Right common carotid artery plus branches (tissue), 1 donor: Measurements from ENCODE around the gene ASB13.

- PRO-cap = no peak
Measured at GRCh38 chr10:5620091-5620744, 46.2 kb downstream of the ASB13 start.

- PRO-cap = unidirectional peak, plus-strand start at chr10:5666085; unidirectional peak, minus-strand start at chr10:5666595
Measured at GRCh38 chr10:5665862-5666878, at the start of gene ASB13. TSS of gene ASB13 (minus strand) at chr10:5666595.

DNA sequence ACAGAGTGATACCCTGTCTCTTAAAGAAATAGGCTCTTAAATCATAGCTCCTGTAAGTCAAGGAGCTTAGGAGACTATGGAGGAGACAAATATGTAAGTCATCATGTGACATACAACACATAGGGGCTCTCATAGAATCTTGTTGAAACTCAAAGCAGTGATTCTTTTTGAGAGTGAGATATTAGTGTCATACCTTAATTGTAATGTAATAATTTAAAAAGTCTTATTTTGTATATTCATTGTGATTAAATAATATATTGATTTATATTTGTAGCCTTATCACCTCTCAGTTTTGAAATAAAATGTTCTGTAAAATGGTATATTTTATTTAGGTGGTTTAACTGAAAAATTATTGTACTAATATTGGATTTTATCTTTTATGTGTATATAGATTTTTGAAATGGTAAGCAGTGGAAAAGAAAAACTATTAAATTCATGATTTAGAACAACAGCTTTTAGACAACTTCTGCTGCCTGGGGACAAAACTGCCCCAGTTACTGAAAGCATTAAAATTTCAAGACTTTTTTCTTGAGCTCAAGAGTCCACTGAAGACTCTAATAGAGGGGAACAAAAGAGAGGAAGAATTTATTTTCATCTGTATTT, 41.2 kb downstream of the TASOR2 start:
- PRO-cap = no peak

DNA sequence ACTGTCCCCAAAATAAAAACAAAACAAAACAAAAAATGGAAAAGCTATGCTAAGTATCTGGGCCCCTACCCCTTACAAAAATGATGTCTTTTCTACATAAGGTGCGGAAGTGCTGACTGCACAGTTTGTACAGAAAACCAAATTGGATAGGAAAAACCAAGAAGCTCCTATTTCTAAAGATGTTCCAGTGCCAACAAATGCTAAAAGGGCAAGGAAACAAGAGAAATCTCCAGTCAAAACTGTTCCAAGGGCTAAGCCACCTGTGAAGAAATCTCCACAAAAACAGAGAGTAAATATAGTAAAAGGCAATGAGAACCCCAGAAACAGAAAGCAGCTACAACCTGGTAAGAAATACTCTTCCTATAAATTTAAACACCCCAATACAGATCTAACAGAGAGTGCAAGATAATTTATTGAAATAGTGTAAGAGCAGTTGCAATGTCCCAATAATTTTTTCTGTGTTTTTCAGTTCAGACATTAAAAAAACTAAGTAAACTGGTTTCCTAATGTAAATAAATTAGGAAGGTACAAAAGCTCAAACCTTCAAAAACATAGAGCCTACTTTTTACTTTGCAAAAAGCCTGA, 50.7 kb downstream of the TASOR2 start:
- PRO-cap = no peak

GRCh38 chr10:5840012-5840820, 27.0 kb upstream of the GDI2 start:
- PRO-cap = no peak

- PRO-cap = no peak
Measured at GRCh38 chr10:5968824-5969344, 8.5 kb downstream of the IL15RA start.

- PRO-cap = no peak
Measured at GRCh38 chr10:5972868-5973269, 4.5 kb downstream of the IL15RA start.

DNA sequence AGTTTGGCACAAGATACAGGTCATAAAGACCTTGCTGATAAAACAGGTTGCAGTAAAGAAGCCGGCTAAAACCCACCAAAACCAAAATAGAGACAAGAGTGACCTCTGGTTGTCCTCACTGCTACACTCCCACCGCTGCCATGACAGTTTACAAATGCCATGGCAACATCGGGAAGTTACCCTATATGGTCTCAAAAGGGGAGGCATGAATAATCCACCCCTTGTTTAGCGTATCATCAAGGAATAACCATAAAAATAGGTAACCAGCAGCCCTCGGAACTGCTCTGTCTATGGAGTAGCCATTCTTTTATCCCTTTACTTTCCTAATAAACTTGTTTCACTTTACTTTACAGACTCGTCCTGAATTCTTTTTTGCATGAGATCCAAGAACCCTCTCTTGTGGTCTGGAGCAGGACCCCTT, 28.2 kb upstream of the IL15RA start:
- PRO-cap = no peak

DNA sequence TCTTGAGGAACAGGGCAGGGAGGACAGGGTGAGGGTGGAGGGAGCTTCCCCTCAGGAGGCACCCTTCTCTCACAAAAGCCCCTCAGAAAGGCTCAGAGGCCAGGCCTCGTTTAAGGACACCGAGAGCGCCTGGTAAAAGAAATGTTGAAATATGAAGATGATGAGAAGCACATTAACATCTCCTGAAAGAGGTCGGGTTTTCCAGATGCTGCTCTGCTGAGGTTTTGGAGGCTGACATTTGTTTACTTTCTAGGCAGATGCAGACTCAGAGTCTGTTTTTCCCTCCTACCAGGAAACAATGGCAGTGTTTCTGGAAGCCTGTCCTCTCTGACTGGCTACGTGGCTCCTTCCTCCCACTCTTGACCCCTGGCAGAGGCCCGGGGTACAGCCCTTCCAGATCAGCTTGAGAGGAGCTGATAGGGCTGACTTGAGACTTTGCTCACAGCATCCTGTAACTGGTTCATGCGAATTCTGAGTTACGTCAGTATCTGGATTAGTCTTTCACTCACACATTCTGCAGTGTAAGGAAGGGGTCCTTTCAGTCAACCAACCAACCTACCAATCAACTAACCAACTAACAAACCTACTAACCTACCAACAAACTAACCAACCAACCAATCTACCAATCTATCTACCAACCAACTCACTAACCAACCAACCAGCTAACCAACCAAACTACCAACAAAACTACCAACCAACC, 41.1 kb upstream of the IL15RA start:
- PRO-cap = no peak

DNA sequence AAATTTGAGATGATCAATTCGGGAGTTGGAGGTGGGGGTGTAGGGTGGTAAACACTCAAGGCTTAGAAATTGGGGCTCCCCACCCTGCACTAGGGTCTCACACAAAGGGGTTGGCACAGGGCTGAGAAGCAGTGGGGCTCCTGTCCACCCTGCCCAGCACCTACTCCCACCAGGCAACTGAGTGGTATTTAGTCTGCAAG, 27.3 kb downstream of the IL2RA start:
- PRO-cap = no peak

GRCh38 chr10:6100124-6100562, 11.3 kb downstream of the RBM17 start:
- PRO-cap = no peak

DNA sequence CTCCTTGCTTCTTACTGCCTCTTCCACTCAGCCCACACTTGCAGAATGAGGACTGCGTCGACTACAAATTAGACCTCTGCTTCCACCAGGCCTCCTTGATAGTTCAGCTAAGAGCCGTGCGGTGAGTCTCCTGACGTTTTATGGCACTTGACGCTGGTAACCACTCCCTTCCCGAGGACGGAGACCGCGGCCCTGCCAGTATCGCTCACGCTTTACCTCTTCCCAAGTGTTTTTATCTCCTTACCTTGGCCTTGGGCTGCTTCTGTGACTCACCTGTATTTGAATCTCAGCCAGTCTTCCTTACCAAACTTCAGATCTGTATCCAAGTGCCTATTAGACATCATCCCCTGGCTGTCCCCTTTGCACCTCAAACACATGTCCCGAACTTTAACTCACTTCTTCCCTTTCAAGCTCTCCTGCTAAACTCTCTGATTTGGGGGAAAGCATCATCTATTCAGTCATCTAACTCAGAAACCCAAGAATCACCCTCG, 31.3 kb downstream of the RBM17 start:
- PRO-cap = no peak

GRCh38 chr10:6173526-6174031, 29.2 kb upstream of the PFKFB3 start:
- PRO-cap = no peak

DNA sequence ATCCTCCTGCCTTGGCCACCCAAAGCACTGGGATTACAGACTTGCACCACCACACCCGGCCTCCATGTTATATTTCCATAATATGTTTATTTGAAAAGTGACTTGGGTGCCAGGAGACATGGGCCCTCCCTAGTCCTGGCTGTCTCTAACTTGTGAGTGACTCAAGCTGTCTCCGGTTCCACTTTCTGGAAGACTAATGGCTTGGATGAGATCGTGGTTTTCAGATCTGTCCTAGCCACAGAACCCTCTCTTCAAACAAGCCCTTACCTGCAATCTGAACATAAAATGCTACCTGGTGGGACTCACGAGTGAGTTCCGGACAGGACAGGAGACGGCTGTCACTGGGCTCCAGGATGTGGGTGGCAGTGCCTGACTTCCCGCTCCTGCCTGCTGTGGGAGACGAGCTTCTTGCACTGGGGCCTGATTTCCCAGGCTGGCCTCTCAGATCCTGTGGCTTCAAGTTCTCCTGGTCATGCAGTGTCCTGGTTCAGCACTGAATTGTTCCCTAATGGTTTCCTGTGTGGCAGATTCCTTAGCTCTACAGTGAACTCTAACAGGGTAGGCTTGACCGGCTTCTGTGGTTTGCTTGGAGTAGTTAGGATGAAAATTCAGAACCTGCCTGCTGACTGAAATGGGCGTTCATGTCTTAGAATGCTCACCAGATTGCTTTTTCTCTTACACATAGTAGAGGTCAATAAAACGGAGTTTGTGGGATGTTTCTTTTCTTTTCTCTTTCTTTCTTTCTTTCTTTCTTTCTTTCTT, 25.9 kb upstream of the PFKFB3 start:
- PRO-cap = no peak

DNA sequence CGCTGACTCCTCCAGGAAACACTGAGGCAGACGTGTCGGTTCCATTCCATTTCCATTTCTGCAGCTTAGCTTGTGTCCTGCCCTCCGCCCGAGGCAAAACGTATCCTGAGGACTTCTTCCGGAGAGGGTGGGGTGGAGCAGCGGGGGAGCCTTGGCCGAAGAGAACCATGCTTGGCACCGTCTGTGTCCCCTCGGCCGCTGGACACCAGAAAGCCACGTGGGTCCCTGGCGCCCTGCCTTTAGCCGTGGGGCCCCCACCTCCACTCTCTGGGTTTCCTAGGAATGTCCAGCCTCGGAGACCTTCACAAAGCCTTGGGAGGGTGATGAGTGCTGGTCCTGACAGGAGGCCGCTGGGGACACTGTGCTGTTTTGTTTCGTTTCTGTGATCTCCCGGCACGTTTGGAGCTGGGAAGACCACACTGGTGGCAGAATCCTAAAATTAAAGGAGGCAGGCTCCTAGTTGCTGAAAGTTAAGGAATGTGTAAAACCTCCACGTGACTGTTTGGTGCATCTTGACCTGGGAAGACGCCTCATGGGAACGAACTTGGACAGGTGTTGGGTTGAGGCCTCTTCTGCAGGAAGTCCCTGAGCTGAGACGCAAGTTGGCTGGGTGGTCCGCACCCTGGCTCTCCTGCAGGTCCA, 30.3 kb downstream of the PFKFB3 start:
- PRO-cap = no peak

DNA sequence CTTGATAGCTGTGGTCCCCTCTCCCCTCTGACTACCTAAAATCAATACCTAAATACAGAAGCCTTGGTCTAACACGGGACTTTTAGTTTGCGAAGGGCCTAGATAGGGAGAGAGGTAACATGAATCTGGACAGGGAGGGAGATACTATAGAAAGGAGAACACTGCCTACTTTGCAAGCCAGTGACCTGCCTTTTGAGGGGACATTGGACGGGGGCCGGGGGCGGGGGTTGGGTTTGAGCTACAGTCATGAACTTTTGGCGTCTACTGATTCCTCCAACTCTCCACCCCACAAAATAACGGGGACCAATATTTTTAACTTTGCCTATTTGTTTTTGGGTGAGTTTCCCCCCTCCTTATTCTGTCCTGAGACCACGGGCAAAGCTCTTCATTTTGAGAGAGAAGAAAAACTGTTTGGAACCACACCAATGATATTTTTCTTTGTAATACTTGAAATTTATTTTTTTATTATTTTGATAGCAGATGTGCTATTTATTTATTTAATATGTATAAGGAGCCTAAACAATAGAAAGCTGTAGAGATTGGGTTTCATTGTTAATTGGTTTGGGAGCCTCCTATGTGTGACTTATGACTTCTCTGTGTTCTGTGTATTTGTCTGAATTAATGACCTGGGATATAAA, 32.2 kb downstream of the PFKFB3 start:
- PRO-cap = no peak

- PRO-cap = no peak
Measured at GRCh38 chr10:6347975-6348538, 145.3 kb downstream of the PFKFB3 start.

GRCh38 chr10:6401034-6402175, 178.7 kb downstream of the PRKCQ start:
- PRO-cap = no peak

DNA sequence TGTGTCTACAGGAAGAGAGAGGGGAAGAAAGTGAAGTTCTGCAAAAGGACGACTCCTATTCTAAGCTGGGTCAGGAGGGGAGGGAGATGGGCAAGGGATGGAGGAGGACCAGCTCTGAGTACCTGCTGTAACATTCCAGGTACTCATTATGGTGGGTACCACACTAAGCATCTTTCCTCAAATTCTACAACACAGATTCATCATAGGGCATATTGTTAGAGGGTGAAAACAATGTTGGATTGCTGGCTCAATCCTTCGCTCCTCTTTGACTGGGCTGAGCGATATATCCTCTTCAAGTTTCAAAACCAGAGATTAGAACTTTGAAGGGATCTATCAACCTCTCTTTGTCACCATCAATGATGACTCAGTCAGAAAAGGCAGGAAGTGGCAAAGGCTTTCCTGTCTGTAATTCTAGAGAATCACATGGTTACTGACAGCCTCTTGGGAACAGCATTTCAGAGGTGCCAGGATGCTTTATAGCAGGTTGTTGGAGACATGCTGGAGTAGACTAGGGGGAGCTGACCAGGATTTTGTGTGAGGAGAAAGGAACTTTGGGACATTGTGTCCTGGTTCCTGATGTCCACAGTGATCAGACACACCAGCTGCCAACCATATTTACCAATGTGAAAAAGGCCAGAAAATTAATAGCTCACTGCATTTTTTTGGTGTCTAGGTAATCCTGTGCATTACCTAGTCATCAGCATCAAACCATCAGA, 81.4 kb downstream of the PRKCQ start:
- PRO-cap = no peak

DNA sequence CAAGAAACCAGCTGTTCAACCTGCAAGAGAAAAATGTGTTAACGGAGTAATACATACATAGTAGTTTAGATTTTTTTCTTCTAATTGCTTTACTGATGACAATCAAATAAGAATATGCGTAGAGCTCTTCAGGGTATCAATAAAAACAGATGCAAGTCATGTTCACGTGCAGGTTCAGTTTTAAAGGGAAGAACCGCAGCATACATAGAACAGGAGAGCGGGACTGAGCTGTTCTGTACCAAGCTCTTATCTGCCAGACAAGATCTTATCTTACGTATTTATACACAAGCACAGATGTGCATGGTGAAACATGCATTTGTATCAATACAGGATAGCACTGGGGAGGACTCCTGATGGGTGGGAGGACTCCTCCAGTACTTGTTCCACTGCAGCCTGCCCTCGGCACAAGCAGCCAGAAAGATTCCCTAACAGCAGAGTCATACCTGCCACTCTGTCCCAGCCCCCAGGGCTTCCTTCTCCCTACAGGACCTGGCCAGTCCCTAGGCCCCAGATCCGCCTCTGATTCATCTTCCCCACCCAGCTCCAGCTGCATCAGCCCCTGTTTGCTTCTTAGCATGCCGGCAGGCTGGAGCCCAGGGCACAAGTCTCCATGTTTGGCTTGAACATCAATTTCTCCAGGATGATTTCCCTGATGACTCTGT, 13.1 kb upstream of the PRKCQ start:
- PRO-cap = no peak